A673 (cell line): ENCODE results near the gene RSBN1.

DNA sequence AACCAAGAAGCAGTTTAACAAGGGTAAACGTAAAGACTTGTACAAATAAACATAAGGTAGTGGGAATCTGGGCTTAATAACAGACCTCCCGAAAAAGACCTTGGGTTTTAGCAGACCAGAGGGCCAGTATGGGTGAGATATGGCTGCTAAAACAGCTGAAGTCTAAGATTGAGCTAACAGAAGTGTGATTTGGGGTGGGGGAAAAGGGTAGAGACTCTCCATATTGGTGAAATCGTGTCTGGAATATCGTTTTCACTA lies 1.3 kb downstream of the MOV10 start:
- PRO-cap: no peak

GRCh38 chr1:112716106-112716542 lies 992 bp upstream of the PPM1J start:
- PRO-cap: no peak

DNA sequence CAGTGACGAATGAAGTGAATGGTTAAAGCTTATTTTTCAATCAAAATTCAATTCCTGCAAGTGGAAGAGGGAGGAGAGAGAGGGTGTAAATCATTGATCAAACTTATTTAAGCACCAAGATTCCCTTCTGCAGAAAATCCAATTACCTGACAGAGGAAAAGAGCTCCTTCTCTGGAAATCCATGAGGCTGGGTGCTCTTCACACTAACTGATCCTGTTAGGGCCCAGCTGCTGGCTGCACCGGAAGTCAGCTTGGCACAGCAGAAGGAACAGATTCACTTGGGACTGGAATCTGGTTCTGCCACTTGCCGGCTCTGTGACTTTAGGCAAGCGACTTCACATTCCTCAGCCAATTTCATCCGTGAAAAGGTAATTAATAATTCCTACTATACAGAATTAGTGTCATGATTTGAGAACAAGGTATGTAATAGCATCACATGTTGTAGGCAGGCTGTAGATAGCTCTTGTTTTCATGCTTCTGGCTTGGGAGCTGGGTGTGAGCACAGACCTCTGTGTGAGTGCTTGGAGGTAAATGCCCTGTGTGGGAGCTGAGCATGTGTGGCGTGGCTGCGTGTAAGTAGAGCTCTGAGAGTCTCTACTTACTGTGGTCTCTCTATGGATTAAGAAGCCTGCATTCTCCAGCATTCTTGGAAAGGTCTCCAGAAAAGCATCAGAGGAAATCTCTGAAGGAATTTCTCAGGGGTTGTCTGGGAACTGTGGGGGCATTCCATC lies 43.8 kb downstream of the TAFA3 start:
- PRO-cap: no peak

GRCh38 chr1:112818772-112819644 lies 100.3 kb downstream of the TAFA3 start:
- PRO-cap: no peak

DNA sequence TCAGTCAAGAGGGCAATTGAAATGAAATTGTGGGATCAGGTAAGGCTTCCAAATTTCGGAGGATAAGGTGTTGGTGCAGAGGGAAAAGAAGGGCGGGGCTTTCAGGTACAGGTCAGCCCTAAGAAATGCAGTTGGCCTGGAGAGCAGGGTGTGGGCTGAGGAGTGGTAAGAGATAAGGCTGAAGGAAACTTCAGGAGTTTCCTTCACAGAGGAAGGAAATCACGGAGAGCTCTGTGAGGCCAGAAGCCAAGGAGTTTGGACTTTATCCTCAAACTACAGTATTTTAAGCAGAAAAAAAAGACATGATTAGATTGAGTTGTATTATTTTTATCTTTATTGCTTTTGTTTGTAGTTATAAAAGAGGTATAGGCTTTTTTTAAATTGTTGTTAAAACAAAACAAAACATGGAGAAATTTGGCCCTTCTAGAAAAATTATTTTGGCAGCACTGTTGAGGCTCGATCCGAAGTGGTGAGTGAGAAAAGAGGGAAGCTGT lies 51.0 kb downstream of the SLC16A1 start:
- PRO-cap: no peak

GRCh38 chr1:112955712-112955999 lies 340 bp downstream of the SLC16A1 start:
- PRO-cap: no peak

DNA sequence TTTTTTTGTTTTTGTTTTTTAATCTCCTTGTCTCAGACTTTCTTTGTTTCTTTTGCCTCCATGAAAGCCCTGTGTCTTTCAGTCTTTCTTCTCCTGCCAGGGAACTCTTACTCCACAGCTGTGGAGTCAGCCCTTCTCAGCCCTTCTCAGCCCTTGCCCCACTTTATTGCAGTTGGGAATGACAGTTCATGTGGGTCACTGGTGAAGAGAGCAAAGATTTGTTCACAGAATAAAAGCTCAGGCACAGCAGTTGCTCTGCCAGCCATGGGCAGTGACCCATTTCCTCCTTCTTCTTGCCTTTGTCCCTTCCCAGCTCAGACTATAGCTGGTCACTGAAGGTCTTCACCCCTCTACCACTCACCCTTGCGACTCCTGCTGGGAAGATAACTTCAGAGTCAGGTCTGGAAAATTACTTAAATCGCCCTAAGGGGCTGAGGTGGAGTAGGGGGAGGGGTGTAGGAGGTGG lies 29.4 kb upstream of the LRIG2 start:
- PRO-cap: no peak

DNA sequence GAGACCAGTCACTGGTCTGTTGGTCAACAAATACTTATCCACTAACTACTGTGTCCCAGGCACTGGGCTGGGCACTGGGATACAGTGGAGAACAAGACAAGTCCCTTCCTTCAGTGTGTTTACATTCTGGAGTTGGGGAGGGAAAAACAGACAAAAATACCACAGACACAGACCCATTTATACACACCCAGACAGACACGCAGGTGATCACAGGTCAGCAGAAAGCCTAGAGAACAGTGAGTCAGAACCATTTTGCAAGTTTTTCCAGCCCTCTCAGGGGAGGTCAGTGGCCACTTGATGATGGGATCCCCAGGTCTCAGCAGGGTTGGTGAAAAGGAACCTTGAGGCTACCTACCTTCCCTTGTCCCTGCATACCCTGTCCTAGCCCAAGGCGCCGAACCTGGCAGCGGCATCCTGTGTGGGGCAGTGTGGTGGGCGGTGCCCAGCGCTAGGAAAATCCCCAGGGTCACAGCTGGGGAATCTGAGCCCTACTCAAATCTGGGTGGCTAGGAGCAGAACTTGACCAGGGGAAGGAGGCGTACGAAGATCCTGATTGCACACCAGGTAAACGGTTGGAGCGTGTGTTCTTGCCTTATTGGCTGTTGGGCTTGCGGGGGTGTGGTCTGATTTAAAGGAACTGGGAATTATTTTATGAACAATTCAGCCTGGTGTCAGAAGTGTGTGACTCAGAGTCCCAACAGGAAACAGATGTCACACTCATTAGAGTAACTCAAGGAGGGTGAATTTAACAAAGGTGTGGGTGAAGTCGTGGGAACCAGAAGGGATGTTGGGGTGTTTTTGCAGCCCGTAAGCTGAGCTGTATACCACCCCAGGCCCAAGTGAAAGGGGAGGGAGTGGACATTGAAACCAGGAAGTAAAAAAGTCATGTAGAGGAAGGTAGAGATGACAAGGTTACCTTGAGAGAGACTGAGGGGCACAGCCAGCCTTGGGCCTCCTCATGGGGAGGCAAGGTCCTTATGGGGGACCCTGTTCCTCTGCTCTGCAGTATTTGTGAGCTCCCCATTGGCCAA lies 118.6 kb downstream of the LRIG2 start:
- PRO-cap: no peak

GRCh38 chr1:113404387-113404806 lies 14.1 kb downstream of the MAGI3 start:
- PRO-cap: no peak

GRCh38 chr1:113416435-113416755 lies 26.1 kb downstream of the MAGI3 start:
- PRO-cap: no peak

- PRO-cap: no peak
These were observed 59.3 kb downstream of the MAGI3 start for GRCh38 chr1:113449379-113450310.

GRCh38 chr1:113682678-113683149 lies 76.6 kb downstream of the PHTF1 start:
- PRO-cap: no peak

DNA sequence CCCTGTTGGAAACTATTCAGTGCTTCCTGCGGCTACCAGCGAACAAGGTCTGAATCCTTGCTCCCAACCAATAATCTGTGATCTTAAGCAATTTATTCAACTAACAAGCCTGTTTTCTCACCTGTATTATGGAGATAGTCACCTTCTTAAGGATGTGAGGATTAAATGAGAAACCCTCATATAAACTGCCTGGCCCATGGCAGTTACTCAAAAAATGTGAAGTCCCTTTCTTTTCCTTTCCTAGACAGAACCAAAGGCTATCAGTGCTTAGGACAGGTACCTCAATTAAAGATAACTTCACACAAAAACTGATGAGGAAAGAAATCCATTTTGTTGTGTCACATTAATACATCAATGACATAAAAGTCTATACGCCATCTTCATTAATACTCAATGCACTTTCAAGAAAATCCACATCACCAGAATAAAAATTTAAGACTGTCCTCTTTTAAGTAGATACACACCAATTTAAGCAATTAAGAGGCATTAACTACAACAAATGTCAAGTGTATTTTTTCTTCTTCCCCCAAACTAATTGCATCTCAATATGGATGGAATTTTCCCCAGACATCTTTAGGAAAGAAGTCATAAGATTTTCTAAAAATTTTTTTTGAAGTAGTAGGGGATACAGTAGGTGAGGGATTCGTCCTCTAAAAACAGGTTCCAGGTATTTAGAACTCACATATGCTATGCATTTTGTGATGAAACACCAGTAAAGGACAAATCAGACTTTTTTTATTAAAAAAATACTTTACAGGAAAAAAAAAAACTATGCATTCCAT lies 2.0 kb upstream of the PHTF1 start:
- PRO-cap: no peak

GRCh38 chr1:113808603-113809022 lies 3.7 kb downstream of the RSBN1 start:
- PRO-cap: no peak

- PRO-cap: bidirectional peak, plus-strand start at chr1:113812663, minus-strand start at chr1:113812262
These were observed at the start of gene RSBN1 for GRCh38 chr1:113812353-113812788. RSBN1 (minus strand) TSS chr1:113812476.

GRCh38 chr1:113903357-113904019 lies 1.1 kb downstream of the AP4B1 start:
- PRO-cap: no peak

DNA sequence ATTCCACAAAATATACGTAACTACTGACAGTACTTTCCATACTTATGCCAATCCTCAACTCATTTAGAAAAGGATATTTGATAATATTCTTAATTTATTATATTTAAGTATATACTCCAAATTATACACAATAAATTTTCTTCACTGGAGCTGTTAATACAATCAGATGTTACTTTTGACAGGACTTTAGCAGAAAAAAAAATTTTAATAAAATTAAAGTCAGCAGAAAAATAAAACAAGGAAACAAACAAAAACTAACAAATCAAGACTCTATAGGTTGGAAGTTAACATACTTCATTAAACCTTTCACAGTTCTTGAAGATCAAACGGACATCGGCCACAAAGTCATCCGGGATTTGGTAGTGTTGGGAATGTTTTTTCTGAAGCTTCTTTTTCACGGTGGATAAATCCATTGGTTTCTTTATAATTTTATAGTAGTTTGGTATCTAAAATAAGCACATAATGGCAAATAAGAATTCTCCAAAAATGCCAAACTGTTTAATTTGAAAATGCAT lies 111.8 kb downstream of the TRIM33 start:
- PRO-cap: no peak

DNA sequence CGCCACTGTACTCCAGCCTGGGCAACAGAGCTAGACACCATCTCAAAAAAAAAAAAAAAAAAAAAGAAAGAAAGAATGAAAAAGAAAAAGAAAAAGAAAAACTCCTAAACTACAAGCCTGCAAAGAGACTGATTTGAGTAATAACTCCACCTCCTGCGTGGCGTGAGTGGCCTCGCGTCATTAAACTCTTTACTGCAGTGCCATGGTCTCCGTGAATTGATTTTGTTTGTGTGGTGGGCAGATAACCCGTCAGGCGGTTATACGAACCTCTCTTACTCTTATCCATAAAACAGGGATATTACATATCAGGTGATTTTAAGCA lies 91.9 kb downstream of the TRIM33 start:
- PRO-cap: no peak

GRCh38 chr1:114571510-114571977 lies 9.9 kb downstream of the BCAS2 start:
- PRO-cap: no peak

GRCh38 chr1:114587301-114588052 lies 6.1 kb upstream of the BCAS2 start:
- PRO-cap: no peak